ENCODE measurements around the gene USP9X.

GRCh38 chrX:41085013-41085967, at the start of gene USP9X:
USP9X (plus strand) TSS chrX:41085445.
- PRO-cap, result bidirectional peak, plus-strand start at chrX:41085351, minus-strand start at chrX:41085196; bidirectional peak, plus-strand start at chrX:41085689, minus-strand start at chrX:41085554

- PRO-cap, result no peak
Observed at GRCh38 chrX:41101382-41101604, 16.0 kb downstream of the USP9X start.

DNA sequence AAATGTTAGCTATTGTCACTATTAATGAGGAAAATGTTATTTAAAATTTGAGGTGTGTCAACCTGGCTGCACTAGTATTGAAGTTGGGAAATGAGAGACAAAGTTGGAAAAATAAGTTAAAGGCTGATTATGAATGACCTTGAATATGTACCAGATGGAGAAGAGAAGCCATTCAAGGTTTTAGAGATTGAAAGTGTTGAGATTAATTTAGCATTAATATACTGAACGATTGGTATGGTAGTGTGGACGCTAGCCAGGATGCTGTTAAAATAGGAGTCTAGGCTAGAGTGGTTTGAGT, 25.4 kb downstream of the USP9X start:
- PRO-cap, result no peak

- PRO-cap, result no peak
Observed at GRCh38 chrX:41215833-41216501, 118.0 kb upstream of the DDX3X start.

DNA sequence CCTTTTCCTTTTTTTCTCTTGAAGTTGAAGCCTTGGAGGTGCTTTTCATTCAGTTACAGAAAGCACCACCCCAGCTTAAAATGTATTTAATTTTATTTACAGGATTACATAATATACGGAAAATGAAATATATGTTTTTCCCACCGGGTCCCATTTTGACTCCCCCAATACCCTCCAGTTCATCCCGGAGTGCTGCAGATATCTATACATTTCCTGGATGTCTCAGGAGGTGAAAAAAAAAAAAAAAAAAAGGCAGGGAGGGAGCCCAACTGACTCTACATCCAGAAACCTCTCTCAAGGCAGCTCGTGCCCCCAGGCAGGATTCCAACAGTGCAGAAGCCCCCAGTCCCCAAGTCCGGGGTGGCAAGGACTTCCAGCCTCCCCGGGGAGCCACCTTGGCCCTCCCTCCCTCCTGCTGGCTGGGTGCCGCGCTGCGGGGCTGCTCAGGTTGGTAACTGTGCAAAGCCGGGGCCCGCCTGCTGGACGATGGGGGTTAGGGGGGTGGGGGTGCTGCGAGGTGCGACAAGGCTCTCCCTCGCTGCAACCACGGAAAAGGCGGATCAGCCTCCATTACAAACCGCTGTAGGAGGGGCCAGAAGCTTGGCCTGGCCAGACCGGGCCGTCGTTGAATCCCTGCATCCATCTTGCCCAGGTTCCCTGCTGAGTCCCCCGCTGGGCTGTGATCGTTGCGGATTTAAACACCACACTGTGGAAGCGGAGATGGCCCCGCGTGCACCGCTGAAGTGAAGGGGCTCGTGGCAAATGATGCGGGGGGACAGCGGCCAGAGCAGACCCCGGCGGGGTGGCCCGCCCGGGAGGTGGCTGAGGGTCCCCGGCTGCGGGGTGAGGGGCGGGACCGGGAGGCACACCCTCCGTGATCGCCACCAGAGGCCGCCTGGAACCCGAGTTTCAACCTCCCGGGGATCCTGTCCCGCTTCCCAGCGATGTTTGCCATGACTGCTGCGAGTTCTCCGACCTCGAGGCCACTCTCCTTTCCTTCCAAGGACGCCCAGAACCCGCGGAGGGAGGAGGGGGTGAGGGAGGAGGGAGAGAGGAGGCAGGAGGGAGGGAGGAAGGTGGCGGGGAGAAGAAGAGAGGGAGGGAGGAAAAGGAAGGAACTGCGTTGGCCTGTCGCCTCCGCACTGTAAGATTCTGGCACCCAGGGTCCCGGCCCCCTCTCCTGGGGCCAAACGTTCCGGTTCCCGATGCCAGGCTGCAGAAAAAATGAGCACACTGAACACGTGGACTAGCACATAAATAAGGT, 58.1 kb upstream of the DDX3X start:
- PRO-cap, result bidirectional peak, plus-strand start at position 612 of the sequence, minus-strand start at position 407 of the sequence; bidirectional peak, plus-strand start at position 790 of the sequence, minus-strand start at position 820 of the sequence; bidirectional peak, plus-strand start at position 954 of the sequence, minus-strand start at position 959 of the sequence

- PRO-cap, result no peak
Observed at GRCh38 chrX:41391588-41392055, 55.5 kb upstream of the NYX start.

DNA sequence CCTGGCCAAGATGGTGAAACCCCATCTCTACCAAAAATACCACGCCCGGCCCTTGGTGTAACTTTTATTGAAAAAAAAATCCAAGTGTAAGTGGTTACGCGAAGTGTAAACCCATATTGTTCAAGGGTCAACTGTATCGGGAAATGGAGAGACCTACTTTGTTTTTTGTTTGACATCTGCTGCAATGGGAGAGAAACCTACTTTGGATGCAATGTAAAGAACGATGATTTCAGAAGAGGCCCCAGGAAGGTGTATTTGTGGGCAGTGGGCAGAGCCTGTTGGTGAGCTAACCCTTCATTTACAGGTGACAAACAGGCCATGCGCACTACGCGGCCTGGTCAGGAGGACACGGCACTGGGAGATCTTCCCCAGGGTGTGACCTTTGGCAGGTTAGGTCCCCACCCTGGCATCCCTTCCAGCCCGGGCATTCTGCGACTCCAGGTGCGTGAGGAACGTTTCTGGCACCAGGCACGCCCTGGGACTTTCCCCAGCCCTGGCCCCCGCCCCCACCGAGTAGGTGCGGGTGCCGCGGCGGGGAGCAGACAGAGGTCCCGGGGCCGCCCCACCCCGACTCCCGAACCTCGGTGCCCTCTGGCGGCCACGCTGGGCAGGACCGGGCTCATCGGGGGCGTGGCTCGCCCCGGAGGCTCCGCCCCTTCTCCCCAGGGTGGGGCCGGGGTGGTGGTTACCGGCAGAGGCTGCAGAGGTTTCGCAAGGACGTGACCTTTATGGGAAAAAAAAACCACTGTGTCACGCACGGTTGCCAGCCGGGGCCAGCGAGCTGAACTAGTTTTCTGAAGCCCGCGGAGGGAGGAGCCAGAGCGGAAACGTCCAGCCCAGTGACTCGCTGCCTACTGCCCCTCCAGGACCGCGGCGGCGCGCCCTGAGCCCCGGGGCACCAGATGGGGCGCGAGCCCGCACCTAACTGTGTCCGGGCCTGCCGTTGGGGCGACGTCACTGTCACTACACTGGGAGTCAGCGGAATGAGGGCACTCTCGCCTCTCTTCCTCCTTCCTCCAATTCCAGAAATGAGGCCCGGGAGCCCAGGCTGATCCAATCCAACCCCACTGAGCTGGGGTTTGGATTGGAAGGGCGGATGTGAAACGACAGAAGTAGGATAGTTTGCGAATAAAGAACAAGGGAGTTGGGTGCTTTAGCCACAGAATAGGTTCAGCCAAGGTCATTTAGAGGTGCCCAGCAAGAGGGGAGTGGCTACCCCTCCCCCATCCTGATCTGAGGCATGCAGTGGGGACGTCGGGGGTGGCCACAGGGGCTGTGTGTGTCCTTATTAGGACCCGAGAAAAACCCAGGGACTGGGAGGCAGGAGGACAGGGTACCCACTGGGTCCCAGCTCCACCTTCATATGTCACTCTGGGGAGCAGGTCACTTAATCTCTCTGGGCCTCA, 4.9 kb upstream of the NYX start:
- PRO-cap, result no peak

DNA sequence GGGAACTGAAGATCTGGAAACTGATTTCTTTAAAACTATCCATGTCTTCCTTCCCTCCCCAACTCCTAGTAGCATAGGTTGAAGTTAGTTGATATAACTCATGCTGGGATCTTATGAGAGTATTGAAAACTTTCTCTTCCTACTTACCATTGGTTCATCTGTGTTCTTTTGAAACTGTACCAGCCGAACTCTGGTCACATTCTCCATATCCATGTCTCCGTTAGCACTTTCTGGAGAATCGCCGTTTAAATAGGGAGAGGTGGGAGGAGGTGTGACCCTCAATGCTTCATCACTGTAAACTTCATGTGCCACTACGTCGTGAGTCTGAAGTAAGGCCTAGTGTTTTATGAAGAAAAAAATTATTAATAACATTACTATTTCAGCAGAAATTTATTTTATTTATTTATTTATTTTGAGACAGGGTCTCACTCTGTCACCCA, 110.6 kb upstream of the GPR34 start:
- PRO-cap, result no peak

DNA sequence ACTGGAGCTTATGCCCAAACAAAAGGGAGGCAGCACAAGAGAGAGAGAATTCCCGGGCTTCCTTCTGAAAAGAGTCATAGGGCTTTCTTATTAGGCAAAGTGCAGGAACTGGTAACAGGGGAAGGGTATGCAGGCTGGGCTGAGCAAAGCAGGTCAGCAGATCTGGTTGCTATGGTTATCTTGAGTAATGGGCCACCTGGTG, 5.3 kb upstream of the GPR82 start:
- PRO-cap, result bidirectional peak, plus-strand start outside the sequence, minus-strand start at position 116 of the sequence

GRCh38 chrX:41760941-41761660, 37.1 kb downstream of the GPR82 start:
- PRO-cap, result no peak

DNA sequence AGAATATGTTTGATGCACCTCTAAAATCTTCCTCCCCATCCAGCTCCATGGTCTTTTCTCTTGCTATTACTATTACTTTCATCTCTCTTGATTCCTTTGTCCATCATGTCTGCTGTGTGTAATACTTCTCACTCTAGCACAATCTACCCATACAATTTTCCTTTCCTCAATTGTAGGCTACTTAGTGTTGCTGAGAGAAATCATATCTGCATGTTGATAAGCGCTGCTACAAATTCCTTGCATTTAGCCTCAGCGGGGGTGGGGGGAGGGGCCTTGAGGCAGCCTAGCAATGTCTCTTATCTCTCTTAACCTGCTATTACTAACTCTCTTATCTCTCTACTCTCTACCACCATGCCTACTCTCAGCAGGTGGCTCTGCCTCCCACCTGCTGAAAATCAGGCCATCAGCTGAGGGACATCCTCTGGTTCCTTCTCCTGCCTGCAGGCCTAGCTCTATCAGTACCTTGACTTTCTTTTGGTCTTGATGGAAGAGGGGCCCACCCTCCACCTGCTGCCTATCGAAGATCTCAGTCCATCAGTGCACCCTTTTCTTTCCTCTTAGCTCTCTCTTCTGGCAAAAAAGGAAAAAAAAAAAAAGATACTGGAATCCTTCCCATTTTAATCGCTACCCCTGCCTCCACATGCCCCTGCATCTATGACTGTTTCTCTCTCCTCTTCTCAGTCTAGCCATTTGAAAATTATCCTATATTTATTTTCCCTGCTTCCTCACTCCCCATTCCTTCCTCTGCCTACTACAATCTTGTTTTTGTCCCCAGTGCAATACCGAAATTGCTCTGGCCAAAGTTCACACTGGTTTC, 99.0 kb downstream of the GPR82 start:
- PRO-cap, result no peak

- PRO-cap, result bidirectional peak, plus-strand start at chrX:41923099, minus-strand start at chrX:41922762
Observed at GRCh38 chrX:41922534-41922880, 847 bp downstream of the CASK start.

DNA sequence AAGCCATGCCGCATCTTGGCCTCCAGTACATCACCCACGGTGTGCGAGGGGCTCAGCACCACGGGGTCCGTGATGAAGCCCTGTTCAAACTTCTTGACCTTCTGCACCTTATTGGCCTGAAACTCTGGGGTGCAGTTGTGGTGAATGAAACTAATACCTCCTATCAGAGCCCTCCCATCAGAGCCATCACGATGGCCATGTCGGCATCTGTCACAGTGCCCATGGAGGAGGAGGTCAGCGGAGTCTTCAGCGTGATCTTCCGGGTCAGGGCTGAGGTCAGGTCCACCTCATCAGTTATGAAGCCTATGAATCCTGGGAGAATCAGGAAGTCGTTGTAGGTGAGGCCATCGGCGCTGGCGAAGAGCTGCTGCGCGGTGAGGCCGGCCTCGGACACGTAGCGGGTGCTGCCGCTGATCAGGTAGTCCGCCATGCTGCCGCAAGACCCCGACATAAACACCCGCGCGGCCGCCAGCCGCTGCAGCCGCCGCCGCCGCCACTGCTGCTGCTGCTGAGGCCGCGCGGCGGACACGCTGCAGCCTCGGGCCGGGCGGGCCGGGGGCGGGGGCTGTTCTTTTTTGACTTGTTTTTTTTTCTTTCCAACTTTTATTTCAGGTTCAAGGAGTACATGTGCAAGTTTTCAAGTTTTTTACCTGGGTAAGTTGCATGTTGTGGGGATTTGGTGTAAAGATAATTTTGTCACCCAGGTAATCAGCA, 376.7 kb upstream of the MAOA start:
- PRO-cap, result no peak

GRCh38 chrX:43860748-43861504, 21.3 kb downstream of the MAOB start:
- PRO-cap, result no peak

GRCh38 chrX:44252999-44253798, 90.3 kb downstream of the EFHC2 start:
- PRO-cap, result unidirectional peak, minus-strand start at chrX:44253384

DNA sequence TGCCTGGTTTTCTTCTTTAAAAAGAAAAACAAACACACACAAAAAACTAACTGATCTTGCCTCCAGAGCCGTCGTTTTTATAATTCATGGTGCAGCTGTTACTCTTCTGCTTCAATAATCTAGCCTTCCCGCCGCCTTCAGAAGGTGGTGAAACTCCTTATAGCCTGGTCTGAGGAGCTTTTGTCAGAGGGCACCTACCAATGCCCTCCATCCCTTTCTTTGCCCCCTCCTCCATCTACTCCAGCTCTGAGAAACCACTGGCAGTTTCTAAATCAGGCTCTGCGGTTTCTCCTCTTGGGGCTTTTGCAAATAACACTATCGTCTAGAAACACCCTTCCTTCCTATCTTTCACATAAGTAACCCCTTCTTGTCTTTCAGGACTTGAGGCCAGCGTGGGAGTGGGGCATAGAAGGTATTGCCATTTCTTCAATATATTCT, 1.1 kb upstream of the EFHC2 start:
- PRO-cap, result no peak

DNA sequence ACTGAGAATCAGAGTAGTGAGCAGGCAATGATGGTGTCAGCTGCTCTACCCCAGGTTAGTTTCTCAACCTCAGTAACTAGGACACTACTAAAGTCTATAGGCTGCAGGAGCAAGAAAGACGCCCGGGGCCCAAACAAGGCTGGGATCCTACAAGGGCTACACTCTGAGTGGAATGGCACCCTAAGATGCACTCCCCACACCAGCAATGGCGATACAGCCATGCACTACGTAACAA, 23.5 kb upstream of the EFHC2 start:
- PRO-cap, result no peak

GRCh38 chrX:44953805-44954108, 80.8 kb downstream of the KDM6A start:
- PRO-cap, result bidirectional peak, plus-strand start at chrX:44954018, minus-strand start at chrX:44953893

GRCh38 chrX:45198153-45199239, 2.2 kb downstream of the DIPK2B start:
- PRO-cap, result no peak

DNA sequence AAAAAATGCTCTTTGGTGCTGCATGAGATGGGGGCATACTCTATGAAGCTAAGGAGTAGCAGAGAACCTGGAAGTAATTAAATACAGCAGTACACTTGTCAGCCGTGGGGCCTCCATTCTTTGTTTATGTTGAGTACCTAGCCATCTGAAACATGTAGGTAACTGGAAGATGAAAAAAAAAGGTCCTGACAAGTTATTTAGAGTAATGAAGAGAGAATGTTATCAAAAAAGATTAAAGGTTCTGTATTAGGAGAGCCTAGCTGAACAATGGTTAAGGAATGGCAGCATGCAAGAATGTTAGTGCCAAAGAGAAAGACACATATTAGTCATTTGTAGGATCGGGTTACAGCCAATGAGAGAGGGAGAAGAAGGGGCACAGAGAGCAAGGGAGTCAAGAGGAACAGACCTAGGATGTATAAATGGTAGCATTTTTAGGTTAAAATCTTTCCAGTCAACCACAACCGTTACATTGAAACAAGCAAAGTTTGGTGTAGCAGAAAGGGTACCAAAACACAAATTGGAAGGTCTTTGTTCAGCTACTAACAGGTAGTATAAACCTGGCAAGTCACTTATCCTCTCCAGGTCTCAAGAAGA, 316.7 kb upstream of the DIPK2B start:
- PRO-cap, result no peak